ENCODE measurements around the genes IFNK, LINGO2 and TAF1L.

GRCh38 chr9:23822237-23823241 is 3.5 kb downstream of the ELAVL2 start:
- PRO-cap, 2 experiments = no peak in any of the 2 experiments
- RAMPAGE, long total RNA, 5 experiments = no peak in any of the 5 experiments

- PRO-cap, 2 experiments = no peak in any of the 2 experiments
- RAMPAGE, long total RNA, 5 experiments = no peak in any of the 5 experiments
Observed at GRCh38 chr9:26746648-26747169, 145.9 kb downstream of the CAAP1 start.

GRCh38 chr9:26925605-26926264 is 21.3 kb downstream of the PLAA start:
- PRO-cap, 2 experiments = no peak in any of the 2 experiments
- RAMPAGE, long total RNA, 5 experiments = no peak in any of the 5 experiments

DNA sequence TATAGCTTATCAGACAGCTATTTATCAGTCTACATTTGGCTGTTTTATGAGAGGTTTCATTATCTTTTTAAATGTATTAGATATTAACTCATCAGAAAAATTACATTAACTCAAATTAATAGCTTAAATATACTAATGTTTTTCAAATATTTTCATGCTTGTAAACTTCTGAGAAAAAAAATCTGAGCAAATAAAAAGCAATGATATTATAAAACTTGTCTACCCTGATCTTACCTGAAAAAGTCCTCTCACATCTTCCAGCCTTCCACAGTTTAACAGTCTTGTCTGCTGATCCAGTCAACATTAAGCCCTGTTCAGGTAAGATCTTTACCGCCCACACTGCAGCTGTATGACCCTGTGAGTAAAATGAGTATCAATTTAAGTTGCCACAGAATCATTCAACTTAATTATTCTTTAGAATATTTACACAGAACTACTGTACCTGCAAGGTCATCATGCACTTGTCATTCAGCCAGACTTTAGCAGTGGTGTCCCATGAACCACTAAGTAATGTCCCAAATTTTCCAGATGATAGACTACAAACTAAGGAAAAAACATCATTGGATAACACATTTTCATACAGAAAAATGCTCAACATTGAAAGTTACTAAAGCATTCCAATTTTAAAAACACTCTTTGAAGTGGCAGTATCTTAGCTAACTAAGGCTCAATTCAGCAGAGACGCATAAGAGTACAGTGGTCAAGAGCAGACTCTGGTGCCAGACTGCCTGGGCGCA is 19.0 kb downstream of the PLAA start:
- PRO-cap, 2 experiments = no peak in any of the 2 experiments
- RAMPAGE, long total RNA, 5 experiments = no peak in any of the 5 experiments

DNA sequence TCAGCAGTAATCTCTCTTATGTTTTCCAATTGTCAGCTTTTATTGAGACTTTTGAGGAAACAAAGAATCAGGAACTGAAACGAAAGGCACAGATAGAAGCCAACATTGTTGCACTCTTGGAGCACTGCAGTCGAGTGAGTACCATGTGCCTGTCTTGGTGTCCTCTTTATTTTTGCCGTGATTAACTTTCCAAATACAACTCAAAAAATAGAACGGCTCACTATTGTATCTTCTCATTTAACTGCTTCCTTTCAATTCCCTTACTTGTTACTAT is 41.7 kb upstream of the LRRC19 start:
- PRO-cap, 2 experiments = no peak in any of the 2 experiments
- RAMPAGE, long total RNA, 5 experiments = no peak in any of the 5 experiments

DNA sequence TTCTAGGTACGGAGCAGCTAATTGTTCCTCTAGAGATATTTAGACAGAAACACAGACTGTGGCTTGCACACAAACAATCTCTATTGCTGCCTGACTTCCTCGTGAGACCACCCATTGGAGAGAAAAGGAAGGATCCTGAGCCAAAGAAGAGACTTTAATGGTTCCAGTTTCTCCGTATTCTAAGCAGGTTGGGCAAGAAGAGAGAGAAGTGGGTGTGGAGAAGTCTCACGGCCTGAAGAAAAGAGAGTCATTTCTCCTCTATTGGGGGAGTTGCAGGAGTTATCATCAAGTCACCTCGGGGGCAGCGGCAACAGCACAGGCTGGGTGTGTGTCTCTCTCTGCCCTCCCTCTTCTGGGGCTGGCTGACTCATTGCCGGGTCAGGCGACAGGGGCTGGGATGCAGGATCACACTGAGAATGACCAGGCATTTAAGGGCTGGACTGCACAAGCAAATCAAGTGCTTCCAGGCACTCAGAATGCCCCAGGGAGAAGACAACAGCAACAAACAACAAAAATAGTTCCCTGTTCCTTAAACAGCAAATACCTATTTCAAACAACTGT is 6.2 kb upstream of the EQTN start:
- PRO-cap, 2 experiments = peak in 1 of 2 experiments; most common minus-strand start position 354 of the sequence (in 1)
- RAMPAGE, long total RNA, 5 experiments = no peak in any of the 5 experiments

DNA sequence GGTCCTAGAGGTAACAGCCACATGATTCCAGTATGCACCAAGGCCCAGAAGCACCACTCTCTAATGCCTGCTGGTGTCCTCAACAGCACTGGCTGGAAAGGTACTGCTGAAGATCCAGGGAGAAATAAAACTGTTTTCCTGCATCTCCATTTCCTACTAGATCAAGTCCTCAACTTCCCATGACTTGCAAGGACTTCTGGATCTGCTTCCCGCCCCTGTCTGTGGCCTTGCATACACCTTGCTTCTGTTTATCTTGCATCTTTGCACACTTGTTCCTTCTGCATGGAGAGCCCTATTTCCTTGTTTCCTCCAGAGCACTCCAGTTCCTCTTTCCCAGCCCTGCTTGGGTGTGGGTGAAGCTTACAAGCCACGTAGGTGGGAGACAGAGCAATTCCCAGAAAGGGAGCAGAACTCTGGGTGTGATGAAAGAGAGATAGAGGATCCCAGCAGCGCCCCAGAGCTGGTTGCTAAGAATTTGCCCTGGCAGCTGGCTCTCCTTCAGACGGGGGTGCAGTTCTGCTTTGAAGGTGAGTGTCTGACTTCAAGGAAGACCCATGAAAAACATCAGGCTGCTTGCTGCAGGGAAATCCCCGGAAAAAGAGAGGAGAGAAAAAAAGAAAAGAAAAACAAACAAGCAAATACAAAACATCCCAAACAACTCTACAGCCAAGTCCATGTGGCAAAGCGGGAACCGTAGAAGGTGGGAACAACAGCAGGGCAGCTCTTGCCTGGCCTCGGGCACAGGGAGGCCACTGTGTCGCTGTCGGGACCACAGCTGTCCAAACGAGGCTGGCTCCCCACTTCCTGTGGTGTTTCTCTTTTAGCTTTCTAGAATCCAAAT is 41.2 kb upstream of the EQTN start:
- PRO-cap, 2 experiments = no peak in any of the 2 experiments
- RAMPAGE, long total RNA, 5 experiments = no peak in any of the 5 experiments

- PRO-cap, 2 experiments = no peak in any of the 2 experiments
- RAMPAGE, long total RNA, 5 experiments = no peak in any of the 5 experiments
Observed at GRCh38 chr9:27379294-27379679, 82.3 kb upstream of the EQTN start.

- PRO-cap, 2 experiments = peak in 2 of 2 experiments; most common plus-strand start chr9:27413803 (in 1); most common minus-strand start chr9:27413657 (in 2)
- RAMPAGE, long total RNA, 5 experiments = no peak in any of the 5 experiments
Observed at GRCh38 chr9:27413314-27413990, 110.6 kb upstream of the IFNK start.

- PRO-cap, 2 experiments = no peak in any of the 2 experiments
- RAMPAGE, long total RNA, 5 experiments = no peak in any of the 5 experiments
Observed at GRCh38 chr9:27524110-27524719, at the start of gene IFNK. Gene IFNK (plus strand): TSS chr9:27524290.

DNA sequence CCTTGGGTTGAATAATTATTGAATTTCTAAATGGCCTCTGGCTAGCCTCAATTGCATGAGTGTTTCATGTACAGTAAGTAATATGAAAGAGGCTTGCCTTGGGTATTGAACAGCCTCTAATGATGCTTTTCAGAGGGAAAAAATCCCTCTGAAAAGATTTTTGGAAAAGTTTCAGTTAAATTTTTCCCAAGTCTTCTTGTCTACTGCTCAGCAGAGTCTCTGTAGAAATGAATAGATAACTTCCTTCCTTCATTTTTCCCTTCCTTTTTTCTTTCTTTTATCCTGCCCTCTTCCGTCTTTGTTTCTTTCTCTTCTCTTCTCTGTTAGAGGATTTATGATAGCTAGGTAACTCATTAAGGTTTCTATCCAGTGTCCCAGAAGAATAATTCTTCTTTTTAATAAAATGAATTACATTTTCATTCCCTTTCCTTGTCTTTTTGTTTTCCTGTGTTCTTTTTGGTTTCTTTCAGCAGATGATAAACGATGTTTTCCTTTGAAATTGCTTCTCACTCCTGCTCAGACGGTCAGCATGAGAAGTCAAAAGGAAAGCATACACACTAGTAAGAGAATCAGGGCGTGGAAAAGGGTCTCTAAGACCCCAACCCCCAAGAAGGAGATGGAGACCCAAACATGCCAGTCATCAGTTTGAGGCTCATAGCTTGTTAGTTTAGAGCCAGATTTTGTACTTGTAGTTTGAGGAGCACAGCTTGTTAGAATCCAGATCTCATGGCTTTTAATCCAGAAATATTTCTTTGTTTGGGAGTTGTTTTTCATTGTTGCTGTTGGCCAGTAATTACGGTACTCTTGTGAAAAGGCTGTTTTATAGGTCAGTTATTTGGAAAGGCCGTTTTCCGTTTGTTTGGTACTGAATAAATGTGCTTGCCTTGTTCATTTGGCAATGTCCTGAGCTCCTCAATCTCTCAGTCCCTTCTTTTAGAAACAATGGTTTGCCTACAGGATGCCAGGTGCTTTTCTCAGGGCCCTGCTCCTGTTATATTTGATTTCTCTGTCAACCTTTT is 4.2 kb upstream of the MOB3B start:
- PRO-cap, 2 experiments = peak in 1 of 2 experiments; most common plus-strand start position 898 of the sequence (in 1); most common minus-strand start position 735 of the sequence (in 1)
- RAMPAGE, long total RNA, 5 experiments = no peak in any of the 5 experiments

DNA sequence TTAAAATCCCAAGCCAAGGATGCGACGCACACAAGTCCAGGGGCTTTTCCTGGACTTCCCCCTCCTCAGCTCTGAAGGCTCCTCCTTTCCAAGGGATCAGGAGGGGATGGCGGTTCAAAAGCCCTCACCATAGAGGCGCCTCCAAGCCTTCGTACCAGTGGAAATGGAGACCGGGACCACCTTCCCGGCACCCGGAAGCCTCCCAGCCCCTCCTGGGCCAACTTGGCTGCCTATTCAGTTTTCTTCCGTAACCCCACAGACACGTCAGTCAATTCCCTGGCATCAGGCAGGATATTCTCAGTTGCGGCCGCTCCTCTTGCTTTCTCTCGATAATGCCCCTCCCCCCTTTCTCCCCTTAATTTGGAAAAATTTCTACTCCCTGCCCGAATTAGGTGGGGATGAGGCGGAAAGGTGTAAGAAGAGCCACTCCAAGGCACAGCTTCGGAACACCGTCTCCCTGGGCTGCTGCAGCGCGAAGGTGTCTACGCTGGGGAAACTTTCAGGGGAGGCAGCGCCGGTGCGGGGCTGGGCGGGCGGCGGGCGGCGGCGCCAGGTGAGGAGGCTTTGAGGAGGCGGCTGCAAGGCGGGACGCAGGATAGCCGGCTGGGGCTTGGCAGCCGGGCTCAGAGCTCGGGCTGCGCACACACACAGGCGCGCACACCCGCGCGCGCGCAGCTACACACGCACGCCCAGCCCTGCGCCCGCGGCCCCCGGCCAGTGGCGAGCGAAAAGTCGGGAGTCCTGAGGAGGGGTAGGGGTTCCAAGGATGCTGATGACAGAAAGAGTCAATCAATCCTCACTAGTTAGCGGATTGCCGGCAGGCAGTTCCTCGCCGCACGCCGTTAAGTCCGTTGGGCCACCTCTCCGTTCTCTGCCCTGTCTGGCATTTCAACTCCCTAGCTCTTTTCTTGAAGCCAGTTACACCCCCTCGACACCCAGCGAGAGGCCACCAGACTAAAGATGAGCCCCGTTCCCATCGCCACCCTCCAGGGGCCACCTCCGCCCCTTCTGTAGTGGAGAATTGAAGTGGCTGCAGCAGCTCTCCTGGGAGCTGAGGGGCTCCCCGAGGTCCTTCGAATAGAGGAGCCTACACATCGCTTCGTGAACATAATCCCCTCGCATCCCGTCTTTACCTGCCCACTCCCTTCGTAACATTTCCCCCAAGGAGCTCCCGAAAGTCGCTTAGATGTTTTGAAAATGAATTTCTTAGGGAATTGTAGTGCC is at the start of gene LINGO2:
TSS of gene LINGO2 (minus strand) at position 649 of the 1,224 bp plus-strand sequence.
- PRO-cap, 2 experiments = peak in 2 of 2 experiments; most common plus-strand start position 626 of the sequence (in 2); most common minus-strand start position 605 of the sequence (in 2)
- RAMPAGE, long total RNA, 5 experiments = no peak in any of the 5 experiments

GRCh38 chr9:32389361-32389751 is 4.9 kb downstream of the ACO1 start:
- PRO-cap, 2 experiments = no peak in any of the 2 experiments
- RAMPAGE, long total RNA, 5 experiments = no peak in any of the 5 experiments

DNA sequence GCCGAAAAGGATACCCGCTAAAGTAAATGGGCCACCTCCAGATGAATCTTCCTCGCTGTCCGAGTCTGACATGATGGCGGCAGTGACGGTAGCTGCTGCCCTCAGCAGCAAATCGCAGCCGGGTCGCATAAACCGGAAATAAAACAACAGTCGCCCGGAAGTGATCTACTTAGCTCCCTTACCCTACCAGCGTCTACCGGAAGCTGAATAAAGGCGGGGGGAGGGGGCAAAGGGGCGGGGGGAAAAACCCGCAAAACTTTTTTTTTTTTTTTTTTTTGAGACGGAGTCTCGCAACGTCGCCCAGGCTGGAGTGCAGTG is at the start of gene TAF1L:
TSS of gene TAF1L (minus strand) at position 219 of the 318 bp plus-strand sequence.
- PRO-cap, 2 experiments = no peak in any of the 2 experiments
- RAMPAGE, long total RNA, 5 experiments = no peak in any of the 5 experiments

GRCh38 chr9:33004013-33004556 is 2.7 kb upstream of the APTX start:
- PRO-cap, 2 experiments = peak in 1 of 2 experiments; most common plus-strand start chr9:33004270 (in 1)
- RAMPAGE, long total RNA, 5 experiments = no peak in any of the 5 experiments

- PRO-cap, 2 experiments = no peak in any of the 2 experiments
- RAMPAGE, long total RNA, 5 experiments = no peak in any of the 5 experiments
Observed at GRCh38 chr9:33108612-33108989, 32.1 kb upstream of the SMU1 start.

GRCh38 chr9:33150698-33151630 is 16.2 kb downstream of the B4GALT1 start:
- PRO-cap, 2 experiments = peak in 2 of 2 experiments; most common plus-strand start chr9:33151369 (in 2); most common minus-strand start chr9:33151241 (in 1)
- RAMPAGE, long total RNA, 5 experiments = no peak in any of the 5 experiments

DNA sequence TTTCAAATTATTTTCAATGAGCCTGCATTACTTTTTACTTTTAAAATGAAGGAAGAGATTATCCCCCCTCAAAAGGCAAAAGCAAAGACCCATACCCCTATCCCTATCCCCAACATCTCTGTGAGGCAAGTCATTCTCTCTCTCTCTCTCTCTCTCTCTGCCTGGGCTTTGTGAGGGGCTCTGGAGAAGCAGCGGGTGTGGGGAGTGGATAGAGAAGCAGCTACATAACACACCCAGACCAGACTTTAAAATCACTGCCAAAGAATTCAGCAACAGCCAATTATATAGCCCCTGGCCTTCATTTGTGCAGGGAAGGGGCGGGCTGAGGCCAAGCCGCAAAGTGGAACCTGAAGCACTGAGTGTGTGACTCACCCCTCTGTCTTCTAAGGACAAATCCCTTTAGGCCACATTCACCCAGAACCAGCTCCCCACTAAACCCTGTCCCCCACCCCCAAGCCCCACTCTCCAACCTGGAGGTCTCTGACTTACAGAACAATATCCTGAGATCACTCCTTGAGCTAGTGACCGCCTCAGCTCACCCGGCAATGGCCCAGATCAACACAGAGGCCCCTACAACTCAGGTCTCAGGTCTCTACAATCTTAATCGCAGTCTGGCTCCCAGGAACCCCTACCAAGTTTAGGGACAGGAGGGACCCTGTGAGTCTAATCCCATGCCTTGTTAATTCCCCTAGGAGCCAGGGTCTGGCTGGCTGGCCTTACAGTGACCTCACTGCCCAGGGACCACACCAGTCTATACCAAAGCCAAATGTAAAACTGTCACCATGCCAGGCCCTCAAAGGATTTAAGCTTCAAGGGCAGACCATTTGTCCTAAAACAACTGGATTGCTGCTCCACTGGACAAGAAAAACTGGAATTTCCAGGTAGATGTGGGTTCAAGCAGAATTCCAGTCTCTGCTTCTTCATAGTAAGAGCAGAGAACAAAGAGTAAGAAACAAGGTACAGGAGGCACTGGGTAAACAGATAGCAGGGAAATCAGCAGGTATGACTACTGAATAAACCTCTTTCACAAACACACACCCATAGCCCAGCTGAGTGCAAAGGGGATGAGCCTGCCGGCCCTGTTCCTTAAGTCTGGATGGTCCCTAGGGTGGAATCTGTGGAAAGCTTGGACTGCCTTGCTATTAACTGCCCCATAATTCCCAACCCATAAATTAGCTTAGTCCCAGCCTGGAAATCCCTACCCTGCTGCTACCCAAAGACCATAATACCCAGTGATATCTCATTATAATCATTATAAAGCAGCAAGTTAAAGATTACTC is 5.8 kb downstream of the B4GALT1 start:
- PRO-cap, 2 experiments = peak in 2 of 2 experiments; most common plus-strand start position 409 of the sequence (in 2); most common minus-strand start position 222 of the sequence (in 1)
- RAMPAGE, long total RNA, 5 experiments = no peak in any of the 5 experiments

DNA sequence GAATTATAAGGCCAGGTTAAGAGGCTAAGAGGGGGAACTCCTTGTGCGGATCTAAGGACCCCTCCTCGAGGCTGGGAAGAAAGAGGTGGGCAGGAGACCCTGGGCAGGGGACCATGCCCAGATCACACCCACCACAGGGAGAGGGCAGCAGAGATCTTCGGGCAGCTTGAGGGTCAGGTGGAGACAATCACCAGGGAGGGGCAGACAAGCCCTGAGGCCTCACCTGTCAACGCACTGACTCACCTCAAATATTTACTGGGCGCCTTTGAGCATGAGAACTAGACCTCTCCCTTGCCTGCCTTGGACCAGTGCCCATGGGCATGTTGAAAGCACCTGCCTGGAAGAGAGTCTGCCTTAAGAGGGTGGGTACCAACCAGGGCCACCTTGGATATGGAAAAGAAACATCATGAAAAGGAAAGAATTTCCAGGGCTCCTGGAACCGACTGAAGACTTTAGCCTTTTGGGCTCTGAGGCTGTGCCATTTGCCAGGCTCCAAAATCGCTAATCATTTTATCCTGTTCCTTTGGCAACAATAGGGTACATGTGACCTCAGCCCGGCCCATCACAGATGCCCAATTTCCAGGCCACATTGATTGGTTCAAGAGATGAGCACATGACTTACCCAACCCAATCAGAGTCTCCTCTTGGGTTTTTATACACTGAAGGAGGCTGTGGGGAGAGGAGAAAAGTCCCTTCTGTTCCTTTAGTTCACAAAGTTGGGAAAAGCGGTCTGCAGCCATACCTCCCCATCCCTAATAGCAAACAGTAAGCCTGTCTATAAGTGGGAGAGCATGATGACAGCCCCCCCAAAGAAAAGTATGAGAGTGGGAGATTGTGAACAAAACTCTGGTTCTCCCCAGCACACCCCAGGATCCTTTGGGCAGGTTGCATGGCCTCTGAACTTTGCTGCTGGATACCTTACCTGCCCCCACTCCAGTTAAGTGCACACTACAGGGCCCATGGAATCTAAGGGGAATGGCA is 10.3 kb upstream of the SPINK4 start:
- PRO-cap, 2 experiments = no peak in any of the 2 experiments
- RAMPAGE, long total RNA, 5 experiments = no peak in any of the 5 experiments

GRCh38 chr9:33244203-33244620 is 4.2 kb downstream of the SPINK4 start:
- PRO-cap, 2 experiments = no peak in any of the 2 experiments
- RAMPAGE, long total RNA, 5 experiments = no peak in any of the 5 experiments

All from thyroid gland (tissue), 7 donors.